SJSA1 (cell line): ENCODE results near the genes TTC4 and OMA1.

GRCh38 chr1:54715230-54716491, at the start of gene TTC4:
TTC4 (plus strand) TSS chr1:54715861.
- RAMPAGE, long total RNA: no peak

- RAMPAGE, long total RNA: no peak
These were observed 32.4 kb downstream of the DHCR24 start for GRCh38 chr1:54854627-54855057.

DNA sequence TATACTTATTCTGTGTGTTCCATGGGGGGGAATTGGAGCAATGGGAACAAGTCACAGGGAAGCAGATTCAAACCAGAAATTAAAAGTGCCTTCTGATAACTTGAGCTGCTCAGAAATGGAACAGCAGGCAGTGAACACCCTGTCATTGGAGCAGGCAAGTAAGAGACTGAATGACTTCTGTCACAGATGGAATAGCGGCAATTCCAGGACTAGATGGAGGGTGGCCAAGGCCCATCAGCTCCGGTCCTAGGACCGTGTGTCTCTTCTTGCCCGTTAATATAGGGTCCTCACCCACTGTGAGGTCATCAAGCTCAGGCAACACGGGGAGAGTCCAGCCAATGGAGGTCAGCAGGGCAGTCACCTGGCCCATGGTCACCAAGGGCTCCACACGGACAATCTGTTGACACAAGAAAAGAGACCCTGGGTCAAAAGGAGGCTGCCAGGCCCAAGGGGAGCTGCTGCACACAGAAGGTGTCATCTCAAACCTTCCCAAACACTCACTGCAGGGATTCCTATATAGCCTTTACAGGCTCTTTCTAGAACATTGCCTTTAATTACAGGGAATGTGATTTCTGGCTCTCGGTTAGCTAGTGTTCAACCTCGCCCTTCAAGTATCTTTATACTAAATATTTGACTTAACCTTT, 11.2 kb downstream of the DHCR24 start:
- RAMPAGE, long total RNA: no peak

DNA sequence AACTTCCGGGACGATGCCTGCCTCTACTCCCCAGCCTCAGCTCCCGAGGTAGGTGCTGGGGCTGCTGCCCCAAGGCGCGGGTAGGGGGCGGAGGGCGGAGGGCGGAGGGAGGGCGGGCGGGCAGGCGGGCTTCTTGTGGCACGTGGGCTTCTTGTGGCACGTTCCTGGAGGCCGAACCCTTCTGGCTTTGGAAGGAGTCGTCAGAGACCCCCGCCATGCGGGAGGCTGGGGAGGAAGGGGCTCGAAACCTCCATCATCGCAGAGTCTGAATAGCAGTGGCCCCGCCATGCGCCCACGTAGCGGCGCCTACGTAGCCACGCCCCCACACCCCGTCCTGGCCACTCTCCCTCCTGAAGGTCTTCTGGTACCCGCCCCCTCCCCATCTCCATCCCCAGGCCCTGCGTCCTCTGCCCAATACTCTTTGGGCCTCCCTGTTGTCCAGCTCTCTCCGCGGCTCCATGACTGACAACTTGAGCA, 16.8 kb downstream of the PCSK9 start:
- RAMPAGE, long total RNA: no peak

DNA sequence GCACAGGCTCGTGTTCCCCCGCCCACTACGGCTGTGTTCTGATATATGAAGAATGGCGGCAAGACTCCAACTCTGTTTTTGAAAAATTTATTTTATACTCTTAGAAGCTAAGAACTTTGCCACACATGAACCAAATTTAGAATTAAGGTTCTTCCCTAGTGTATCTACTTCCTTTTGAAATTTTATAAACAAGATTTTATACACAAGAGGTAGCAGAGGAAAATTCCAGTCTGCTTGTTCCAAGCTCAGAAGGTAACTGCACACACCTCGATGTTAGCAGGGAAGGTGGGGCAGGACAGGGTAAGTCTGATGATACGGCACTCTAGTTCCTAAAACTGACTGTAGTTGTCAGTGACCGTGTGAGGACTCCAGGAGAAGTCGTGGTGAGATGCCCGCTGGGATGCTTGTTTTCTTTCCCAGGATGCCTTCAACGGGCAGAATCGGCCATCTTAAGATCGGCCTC, 27.0 kb downstream of the PCSK9 start:
- RAMPAGE, long total RNA: no peak

- RAMPAGE, long total RNA: no peak
These were observed 27.9 kb downstream of the PCSK9 start for GRCh38 chr1:55066843-55067959.

- RAMPAGE, long total RNA: no peak
These were observed 34.5 kb downstream of the PCSK9 start for GRCh38 chr1:55073720-55074294.

- RAMPAGE, long total RNA: no peak
These were observed 72.8 kb upstream of the USP24 start for GRCh38 chr1:55287900-55288430.

GRCh38 chr1:55814899-55815358, 599.8 kb upstream of the USP24 start:
- RAMPAGE, long total RNA: no peak

DNA sequence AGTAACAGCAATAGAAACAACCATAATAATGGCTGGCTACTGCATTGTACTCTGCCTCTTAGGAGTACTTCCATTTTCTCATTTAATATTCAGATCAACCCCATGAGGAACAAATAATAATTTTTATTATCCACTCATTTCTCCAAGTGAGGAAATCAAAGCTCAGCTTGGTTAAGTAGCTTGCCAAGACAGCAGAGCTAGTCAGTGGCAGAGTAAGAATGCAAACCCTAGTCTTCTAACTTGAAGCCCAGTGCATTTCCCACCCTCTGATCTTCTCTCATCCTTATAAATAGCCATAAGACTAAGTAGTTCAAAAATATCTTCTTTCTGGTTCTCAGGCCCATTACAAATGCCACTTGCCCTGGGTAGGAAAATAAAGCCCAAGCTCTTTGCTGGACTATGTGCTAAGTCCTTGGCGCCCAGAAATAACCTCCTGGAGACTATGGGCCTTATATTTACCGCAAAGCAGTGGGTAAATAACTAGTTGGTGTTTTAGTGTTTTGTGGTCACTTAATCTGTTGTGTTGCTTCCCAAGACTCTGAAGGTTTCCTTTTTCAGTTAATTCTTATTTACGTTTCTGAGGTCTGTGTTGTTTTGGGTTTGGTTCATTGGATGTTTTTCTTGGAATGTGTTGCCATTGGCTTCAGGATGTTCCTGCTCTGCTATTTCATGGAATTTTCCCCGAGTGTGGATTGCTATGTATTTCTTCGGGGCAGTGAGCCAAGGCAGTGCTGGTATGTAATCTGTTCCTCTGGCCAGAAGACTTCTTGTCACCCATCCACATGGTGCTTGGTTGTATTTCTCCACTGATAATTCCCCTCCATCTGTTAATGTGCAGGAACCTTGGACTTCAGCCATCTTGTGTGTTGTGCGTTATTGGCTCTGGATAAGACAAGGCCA, 505.6 kb downstream of the PLPP3 start:
- RAMPAGE, long total RNA: no peak

- RAMPAGE, long total RNA: no peak
These were observed 163.6 kb downstream of the PLPP3 start for GRCh38 chr1:56415803-56416175.

DNA sequence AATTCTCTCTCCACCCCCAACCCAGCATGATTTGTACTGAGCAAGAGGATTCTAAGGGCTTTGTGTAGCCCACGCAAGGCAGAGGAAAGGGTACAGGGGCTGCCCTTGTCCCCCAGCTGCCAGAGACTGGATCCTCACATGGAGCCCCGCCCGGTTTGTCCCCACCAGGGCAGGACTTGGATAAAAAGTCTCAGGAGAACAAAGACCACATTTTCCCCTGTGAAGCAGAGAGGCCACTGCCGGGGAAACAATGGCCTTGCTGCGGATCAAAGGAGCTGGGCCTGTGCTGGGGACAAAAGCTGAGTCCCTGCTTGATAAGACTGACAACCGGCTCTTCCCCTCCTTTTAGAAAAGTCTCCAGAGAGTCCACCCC, 142.5 kb downstream of the PLPP3 start:
- RAMPAGE, long total RNA: no peak

DNA sequence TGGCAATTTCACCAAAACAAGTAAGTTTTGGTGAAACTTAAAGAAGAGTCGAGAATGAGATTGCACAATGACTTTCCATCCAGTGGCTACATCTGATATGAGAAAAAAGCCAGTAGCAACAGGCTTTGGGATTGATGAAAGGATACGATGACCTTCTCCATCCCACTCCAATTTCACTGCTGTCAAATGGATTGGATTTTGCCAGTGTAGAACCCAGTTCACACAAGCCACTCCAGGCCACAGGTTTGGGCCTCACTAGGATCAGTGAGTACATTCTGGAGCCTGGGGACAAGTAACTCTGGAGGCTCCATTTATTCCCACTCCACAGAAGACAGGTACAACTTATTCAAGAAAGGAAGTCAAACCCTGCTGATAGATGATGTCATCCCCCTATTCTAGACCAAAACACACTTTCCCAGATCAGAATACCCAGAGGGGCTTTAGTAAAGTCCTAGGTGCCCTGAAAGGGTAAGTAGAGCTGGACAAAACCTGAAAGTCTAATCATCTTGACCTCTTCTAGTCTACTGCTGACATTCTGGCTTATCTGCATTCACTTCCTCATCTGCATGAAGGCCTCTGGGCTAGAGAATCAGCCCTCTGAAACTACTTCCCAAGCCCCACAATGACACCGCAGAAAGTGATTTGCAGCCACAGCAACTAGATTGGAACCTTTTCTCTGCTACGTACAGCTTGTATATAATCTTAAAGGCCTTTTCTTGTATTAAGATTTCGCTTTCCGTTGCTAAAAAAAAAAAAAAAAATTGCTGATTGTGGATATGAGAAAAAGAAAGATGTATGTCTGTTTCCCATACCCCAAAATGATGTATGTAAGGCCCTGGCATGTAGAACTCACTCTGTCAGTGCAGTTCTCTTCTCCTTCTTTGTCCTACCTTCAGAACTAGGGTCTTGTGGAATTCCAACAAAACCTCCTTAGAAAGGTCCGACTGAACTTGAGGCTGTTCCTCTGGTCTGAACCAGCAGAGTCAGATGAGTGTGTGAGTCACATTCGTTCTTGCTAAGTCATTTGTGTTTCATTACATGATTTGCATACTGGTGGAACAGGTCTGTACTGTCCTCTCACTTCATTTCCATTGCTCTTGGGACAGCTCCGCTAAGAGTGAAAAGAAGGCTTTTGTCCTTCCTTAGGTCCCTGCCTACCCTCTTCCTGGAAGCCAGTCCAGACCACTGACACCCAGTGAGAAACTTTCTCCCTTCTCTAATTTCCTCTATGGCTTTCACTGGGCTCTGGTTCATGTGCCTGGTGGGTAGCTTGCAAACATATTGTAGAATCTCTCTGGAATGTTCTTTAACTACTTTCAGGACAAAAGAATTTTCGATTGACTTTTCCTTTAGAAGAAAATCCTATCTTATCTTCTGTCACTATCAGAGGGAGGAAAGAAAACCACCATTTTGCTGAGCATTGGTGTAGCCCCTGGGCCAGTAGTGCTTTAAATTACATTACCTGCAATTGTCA, 62.8 kb downstream of the PLPP3 start:
- RAMPAGE, long total RNA: no peak

- RAMPAGE, long total RNA: no peak
These were observed 45.0 kb downstream of the PLPP3 start for GRCh38 chr1:56534267-56534930.

DNA sequence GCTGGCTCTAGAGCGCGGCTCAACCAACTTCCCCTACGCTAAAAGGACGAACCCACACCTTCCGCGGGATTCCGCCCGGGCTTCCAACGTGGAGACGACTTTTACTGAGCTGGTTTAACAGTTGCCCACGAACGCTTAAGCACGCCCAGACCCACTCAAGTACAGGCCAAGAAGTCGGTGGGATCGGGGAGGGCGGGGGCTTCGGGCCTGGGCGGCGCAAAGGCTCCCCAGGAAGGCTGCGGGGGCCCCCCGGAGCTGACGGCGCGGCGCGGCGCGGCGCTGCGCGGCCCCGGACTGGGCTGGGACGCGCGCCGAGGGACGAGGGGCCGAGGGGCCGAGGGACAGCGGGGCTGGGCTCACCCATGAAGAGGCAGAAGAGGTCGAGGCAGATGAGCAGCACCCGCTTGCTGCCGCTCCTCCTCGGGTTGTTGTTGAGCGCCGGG, 824 bp downstream of the PLPP3 start:
- RAMPAGE, long total RNA: no peak

GRCh38 chr1:56910167-56910689, 55.6 kb downstream of the C8B start:
- RAMPAGE, long total RNA: no peak

GRCh38 chr1:58249417-58250029, 297.0 kb downstream of the OMA1 start:
- RAMPAGE, long total RNA: no peak

- RAMPAGE, long total RNA: no peak
These were observed 154.4 kb downstream of the OMA1 start for GRCh38 chr1:58391999-58392724.

- RAMPAGE, long total RNA: no peak
These were observed at the start of gene OMA1 for GRCh38 chr1:58546539-58547266. OMA1 (minus strand) TSS chr1:58546726.

- RAMPAGE, long total RNA: no peak
These were observed 1.1 kb downstream of the TACSTD2 start for GRCh38 chr1:58575997-58576284.